Right common carotid artery plus branches (tissue), 1 donor: ENCODE measurements around the gene MTUS2.

- PRO-cap, result no peak
Measured at GRCh38 chr13:28214216-28214455, 75.8 kb downstream of the PAN3 start.

- PRO-cap, result no peak
Measured at GRCh38 chr13:28256028-28256675, 117.8 kb downstream of the PAN3 start.

DNA sequence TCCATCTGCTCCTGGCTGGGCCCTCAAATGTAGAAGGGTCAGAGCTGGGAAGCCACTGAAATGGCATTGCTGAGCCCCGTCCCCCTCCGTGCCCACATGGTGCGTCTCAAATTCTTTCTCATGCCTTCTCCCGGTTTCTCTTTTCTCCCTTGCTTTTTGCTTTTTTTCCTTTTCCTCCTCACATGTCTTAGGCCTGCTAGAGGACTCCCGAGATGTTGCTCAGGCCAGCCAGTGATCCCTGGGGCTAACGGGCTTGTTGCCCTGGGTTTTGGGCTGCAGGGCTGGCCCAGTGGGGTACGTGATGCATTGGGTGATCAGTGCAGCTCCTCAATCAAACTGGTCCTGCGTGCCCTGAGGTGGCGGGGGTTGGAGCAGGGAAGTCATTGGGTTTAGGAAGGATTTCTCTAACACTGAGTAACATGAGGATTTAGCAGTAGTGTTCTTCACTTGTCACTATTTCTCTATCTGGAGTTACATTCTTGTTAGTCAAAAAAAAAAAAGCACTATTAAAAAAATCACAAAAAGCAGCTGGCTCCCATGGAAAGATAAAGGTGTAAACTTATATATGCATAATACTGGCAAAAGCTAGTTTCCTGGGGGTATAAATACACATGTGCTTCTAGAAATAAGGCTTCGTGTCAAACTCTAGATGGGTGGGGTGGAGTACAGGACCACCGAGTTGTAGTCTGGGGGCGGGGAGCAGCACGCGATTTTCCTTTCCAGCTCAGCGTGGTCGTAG, 164.3 kb downstream of the PAN3 start:
- PRO-cap, result no peak

DNA sequence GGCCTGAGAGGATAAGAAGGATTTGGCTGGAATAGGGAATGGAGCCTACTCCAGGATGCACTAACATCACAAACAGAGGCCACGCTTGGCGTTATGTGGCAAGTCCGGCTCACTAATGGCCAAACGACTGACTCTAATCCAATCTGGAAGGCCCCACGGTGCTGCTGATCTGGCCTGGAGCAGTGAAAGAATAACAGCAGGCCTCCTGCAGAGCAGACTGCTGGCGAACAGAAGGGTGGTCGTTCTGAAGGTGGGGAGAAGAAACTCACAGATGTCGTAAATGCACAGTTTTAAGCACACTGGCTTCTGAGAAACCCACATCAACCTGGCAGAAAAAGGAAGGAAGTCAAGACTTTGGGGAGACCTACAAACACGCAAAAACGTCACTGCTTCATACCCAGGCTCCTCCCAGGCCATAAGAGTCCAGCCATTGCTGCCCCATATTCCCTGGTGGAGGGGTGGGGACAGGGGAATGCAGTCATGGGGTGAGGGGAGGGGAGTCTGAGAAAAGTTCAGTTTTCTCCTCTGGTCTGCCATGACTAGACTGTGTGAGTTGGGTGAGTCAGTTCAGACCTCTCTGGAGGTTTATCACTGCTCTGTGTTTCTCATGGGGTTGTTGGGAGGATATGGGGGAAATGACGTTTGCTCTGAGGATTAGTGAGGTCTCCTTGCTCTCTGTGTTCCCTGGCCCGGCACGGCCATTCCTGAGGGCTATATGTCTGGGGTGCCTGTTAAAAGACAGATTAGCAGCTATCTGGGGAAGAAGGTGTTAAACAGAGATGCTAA, 139.1 kb downstream of the FLT1 start:
- PRO-cap, result no peak

GRCh38 chr13:28412838-28413706, 81.9 kb downstream of the FLT1 start:
- PRO-cap, result no peak

DNA sequence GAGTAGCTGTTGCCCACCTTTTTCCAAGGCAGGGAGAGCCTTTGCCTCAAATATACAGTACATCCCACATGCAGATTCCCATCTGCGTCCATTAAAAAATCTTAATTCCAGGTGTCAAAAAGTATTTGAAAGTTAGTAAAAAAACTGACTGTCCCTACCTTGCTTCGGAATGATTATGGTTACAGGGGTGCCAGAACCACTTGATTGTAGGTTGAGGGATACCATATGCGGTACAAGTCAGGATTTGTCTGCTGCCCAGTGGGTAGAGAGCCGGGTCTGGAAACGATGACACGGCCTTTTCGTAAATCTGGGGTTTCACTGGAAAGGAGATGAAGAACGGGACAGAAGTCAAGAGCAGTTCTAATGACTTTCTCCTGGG, 67.9 kb downstream of the FLT1 start:
- PRO-cap, result no peak

- PRO-cap, result no peak
Measured at GRCh38 chr13:28505385-28506039, 10.6 kb upstream of the FLT1 start.

- PRO-cap, result no peak
Measured at GRCh38 chr13:28530838-28531828, 36.2 kb upstream of the FLT1 start.

- PRO-cap, result no peak
Measured at GRCh38 chr13:28574615-28575547, 80.0 kb upstream of the FLT1 start.

GRCh38 chr13:28640548-28641624, 18.0 kb upstream of the POMP start:
- PRO-cap, result unidirectional peak, plus-strand start at chr13:28641122

DNA sequence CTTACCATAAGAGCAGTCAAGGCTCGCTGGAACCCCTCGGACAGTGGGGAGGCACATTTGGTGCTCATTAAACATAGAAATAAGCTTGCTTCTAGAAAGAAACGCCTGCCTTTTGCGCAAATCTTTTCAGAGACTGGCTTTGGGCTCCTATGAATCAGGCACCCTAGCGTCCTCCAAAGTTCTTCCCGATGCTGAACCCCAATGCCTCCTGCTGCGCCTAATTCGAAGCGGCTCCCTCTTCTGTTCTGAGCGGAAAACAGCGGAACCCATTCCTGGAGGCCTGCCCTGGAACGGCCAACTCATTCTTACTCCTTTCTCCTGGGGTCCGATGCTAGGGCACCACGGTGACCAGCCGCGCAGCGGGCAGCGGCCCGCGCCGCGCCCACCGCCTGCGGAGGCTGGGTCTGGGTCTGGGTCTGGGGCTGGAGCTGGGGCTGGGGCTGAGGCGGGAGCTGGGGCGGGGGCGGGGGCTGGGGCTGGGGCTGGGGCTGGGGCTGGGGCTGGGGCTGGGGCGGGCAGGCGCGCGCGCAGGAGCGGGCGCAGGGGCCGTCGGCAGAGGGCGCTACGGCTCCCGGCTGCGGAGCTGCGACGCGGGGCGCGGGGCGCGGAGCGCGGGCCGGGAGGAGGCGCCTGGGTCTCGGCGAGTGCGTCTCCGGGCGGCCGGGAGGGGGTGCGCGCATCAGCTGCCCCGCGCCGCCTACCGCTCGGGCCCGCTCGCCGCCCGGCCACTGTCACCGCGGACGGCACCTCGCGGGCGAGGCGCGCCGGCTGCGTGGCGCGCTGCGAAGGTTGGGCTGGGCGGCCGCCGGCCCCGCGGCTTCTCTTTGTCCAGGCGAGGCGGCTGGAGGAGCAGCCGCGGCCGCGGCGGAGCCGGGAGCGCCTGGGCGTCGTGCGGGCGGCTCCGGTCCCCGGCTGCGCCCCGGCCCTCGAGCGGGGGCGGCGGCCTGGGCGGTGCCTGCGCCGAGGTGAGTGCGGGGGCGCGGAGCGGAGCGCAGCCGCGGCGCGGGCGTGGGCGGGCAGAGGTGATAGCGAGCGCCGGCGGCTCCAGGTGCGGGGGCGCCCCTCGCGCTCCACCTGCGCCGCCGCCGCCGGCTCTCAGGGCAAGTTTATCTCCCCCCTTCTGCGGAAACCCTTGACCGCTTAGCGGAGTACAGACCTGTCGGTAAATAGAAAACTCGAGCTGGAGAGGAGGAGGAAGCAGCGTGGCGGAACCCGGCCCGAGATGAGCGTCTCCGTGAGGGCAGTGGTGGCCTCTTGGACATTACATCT, at the start of gene MTUS2:
Gene MTUS2, plus strand, starts transcription at position 1,019 of the 1,269 bp plus-strand sequence.
- PRO-cap, result no peak

- PRO-cap, result no peak
Measured at GRCh38 chr13:29522060-29522625, 73.3 kb downstream of the SLC7A1 start.

- PRO-cap, result no peak
Measured at GRCh38 chr13:29943427-29943728, 93.0 kb upstream of the UBL3 start.

DNA sequence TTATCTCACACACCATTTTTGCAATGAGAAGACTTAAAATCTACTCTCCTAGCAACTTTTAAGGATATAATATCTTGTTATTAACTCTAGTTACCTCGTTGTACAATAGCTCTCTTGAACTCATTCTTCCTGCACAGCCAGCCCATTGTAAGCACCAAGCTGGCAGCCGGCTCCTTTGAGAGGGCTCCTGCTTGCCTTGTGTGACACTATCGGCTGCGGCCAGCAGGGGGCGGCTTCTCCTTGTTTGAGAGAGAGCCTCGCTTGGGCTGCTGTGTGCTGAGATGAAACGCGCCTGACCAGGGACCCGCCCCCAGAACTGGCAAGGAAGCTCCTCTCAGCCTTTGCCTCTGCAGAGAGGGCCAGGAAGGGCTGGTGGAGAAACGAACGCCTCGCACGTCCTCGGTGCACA, 174.8 kb downstream of the KATNAL1 start:
- PRO-cap, result unidirectional peak, plus-strand start at position 352 of the sequence

DNA sequence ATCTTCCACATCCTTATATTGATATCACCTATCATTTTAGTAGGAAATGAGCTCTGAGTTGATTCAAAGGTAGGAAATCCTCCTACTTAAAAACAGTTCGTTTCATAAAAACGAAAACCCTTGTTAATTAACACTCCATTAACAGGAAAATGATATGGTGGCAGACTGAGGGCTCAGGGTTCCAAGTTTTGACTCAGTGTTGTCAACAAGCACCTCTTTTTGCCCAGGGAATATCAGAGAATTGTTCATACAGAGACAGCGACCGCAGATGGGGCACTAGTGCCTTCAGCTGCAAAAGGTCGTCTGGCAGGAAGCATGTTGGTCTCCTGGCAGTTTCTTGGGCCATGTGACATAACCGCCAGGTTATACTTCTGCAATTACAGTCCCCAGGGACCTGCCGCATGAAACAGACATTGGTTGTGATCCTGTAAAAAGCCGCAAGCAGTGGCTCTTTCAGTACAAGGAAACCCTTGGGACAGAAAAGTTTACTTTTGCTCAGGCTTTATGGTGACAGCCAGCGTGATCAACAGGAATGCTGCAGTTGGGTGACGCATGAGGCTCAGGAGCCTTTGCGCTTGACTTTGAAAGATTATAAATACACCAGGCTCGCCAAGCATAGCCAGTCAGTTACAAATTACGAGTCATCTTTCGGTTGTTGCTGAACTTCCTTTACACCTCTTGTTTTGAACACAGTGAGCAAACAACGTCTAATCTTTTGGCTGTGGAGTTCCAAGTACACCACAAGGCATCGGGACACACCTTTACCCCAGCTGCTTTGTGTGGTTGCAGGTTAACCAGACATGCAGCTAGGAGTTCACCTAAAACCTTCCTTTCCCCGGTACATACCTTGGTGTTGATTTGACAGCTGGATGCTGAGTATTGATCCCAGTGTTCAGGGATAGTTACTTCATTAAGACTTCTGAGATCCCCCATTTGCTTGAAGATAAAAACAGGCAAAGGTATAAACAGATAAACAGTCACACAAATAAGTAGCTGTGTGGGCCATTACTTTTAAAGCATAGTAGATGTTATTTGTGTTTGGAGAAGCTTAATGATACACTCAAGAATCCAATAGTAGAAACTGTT, 50.5 kb upstream of the UBE2L5 start:
- PRO-cap, result no peak

DNA sequence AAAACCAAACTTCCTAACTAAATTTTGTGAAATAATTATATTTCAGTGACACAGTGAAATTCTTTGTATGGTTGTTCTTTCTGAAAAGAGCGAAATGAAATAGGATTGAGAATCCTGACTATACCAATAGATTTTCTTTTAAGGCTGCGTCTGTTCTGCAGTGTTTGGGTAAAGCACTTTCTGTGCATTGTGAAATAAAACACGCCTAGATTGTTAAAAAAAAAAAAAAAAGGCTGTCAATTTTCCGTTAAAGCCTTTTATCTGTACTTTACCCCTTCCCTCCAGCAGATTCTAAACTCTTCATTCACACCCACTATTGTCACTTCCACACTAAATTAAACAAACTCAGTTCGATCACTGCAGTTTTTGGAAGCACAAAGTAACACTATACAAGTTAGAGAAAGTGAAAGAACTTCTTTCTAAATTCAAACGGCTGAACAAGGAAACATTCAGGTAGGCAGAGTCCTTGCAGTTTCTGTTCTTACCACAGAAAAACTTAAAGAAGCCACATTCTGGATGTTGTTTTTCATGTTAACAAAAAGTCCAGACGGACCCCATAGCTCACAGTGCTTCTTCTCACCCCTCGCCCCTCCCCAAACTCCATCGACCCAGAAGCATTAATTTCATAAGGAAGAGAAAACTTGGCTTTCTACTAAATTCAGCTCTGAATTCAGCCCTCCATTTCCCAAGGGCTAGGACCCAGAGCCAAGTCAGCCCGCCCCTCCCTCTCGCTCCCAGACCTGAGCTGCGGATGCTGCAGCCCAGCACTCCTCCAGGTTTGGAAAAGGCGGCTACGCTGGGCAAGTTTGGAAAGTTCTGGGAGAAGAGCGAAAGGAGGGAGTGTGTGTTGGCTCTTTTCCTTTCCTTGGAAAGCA, 27.5 kb upstream of the UBE2L5 start:
- PRO-cap, result unidirectional peak, plus-strand start at position 428 of the sequence; bidirectional peak, plus-strand start at position 775 of the sequence, minus-strand start at position 780 of the sequence

DNA sequence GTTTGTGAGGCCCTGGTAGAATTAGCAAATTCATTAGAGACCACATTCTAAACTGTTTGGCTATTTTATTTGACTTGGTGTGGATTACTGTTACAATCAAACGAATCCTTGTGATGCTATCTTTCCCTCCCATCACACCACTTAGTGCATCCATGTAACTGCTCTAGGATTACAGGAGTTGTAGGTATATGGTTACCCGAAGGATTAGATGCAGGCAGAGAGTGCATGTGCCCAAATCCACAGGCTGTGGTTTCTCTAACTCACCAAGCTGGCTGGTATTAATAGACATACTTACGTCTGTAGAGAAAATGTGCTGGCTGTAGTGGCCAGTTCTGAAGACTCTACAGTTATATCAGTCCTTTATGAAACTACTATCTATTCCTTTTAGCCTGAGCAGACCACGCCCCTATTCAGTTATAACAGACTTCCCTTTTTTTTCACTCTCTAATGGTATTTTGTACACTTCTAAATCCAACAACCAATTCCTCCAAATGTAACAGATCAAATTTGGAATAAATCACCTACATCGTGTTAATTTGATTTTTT, 1.1 kb upstream of the HMGB1 start:
- PRO-cap, result no peak

DNA sequence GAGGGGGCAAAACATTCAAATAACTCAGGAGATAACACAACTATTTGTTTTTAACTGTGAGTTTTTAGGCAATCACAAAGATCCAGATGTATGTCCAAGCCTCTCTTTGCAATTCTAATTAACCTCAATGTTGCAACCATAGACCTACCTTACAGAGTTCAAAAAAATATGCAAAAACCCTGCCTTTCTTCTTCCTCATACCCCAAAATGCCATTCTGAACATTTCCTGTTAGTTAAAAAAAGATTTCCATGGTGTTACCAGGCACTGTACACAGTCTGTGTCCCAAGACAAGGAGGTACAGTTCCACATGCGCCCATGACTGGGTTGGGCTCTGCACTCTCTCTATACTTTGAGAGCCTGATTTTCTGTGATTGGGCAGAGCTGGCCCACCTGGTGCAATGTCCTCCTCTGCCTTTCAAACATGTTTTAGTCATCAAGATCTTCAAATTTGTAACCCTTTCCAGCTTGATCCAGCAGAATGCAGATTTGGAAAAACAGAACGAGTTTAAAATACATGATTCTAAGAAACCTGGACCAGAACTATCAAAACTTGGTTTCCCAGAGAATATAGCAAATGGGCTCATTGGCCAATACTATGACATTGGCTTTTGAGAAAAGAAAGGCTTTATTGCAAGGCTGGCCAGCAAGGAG, 2.6 kb downstream of the ALOX5AP start:
- PRO-cap, result no peak

DNA sequence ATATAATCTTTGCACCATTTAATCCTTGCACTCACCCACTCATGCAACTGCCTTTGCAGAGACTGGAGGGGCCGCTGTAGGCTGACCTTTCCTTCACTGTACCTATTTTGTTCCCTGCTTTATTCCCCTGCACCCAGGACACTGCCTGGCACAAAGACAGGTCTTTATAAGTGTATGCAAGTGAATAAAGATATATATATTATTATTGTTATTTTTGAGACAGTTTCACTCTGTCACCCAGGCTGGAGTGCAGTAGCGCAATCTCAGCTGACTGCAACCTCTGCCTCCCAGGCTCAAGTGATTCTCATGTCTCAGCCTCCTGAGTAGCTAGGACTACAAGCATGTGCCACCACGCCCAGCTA, 3.9 kb downstream of the ALOX5AP start:
- PRO-cap, result no peak

DNA sequence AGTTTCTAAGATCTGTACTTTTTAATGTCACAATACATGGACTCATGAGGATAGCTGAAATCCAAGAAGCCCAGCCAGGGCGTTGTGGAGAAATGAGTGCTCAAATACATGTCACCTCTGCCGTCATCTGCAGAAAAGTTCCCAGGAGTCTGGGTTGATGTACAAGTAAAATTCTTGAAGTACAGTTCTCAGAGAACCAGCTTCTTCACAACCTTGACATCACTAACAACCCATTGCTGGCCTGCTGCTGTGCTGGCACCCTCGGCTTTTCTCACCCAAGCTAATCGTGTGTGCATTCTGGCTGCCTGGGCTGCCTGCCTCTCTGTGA, 50.7 kb upstream of the MEDAG start:
- PRO-cap, result no peak